Thyroid gland (tissue), 7 donors: ENCODE measurements around a stretch of chr5.

DNA sequence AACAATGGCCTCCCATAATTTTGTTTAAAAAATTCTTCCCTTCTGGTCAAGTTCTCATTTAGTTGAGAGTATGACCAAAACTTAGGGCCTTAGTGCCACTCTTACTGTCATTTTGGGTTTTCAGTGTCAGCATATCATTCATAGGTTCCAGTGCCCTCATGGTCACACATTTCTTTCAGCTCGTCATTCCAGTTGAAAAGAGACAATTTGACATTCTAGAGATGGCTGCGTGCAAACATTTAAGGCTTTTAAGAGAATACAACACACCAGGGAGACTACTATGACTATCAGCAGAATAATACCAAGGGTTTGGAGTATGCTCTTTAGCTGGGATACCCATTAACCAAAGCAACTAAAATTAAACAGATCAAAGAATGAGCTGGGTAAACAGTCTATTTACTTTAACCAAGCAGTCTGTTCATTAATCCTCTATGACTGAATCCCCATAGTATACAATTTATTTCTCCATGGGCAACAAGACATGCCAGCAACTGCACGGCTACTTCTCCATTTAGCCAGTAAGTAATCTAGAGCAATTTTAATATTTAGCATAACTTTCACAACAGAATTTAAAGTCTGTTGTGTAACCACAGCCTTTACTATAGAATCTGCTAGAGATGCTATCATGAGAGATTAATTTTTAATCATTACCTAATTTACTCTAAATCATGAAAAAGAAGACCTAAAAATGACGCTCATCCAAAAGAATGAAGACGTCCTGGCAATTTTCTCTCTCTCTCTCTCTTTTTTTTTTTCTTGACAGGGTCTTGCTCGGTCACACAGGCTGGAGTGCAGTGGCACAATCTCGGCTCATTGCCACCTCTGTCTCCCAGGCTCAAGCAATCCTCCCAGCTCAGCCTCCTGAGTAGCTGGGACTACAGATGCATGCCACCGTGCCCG lies 77.6 kb downstream of the CDO1 start:
- PRO-cap, 2 experiments: no peak in any of the 2 experiments
- RAMPAGE, long total RNA, 5 experiments: no peak in any of the 5 experiments

GRCh38 chr5:115814322-115815085 lies 2.0 kb downstream of the CDO1 start:
- PRO-cap, 2 experiments: no peak in any of the 2 experiments
- RAMPAGE, long total RNA, 5 experiments: no peak in any of the 5 experiments

DNA sequence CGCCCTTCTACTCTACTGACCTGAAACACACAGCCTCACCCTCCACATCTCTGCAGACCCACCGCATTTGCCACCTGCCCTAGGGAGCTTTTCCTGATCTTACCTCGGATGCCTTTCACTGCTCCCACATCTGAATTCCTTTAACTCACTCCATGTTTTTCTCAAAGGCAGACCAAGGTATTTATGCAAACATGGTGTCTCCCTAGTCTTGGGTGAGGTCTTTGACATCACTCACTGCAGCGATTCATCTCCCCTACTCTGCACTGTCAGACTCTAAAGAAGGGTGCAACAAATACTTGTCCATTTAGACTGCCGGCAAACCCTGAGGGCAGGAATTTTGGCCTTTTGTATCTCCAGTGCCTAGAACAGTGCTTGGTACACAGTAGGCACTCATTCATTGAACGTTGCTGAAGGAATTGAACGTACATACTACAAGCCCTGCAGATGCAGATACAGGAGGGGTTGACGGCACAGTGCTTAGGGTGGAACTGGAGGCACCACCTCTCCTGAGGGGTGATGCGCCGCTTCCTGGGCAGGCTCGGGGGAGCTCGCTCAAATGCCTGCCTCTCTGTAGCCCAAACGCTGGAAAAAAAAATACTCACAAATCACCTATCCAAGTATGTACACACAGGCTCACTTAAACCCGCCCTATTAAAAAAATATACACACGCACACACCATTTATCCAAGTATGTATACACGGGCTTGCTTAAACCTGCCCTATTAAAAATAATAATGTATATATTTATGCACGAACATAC lies 701 bp upstream of the COMMD10 start:
- PRO-cap, 2 experiments: no peak in any of the 2 experiments
- RAMPAGE, long total RNA, 5 experiments: no peak in any of the 5 experiments

DNA sequence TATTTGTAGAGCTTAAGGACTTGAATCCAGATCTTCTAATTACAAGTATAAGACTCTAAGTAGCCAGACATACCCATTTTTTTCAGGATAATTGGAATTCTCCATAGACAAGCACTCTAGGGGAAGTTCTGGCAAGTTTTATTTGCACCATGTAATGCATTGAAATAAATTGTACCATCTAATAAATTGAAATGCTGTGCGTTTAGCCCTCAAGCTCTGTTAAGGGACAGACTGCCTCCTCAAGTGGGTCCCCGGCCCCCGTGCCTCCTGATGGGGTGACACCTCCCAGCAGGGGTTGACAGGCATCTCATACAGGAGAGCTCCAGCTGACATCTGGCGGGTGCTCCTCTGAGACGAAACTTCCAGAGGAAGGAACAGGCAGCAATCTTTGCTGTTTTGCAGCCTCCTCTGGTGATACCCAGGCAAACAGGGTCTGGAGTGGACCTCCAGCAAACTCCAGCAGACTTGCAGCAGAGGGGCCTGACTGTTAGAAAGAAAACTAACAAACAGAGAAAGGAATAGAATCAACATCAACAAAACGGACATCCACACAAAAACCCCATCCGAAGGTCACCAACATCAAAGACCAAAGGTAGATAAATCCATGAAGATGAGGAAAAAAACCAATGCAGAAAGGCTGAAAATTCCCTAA lies 81.6 kb downstream of the COMMD10 start:
- PRO-cap, 2 experiments: no peak in any of the 2 experiments
- RAMPAGE, long total RNA, 5 experiments: no peak in any of the 5 experiments

DNA sequence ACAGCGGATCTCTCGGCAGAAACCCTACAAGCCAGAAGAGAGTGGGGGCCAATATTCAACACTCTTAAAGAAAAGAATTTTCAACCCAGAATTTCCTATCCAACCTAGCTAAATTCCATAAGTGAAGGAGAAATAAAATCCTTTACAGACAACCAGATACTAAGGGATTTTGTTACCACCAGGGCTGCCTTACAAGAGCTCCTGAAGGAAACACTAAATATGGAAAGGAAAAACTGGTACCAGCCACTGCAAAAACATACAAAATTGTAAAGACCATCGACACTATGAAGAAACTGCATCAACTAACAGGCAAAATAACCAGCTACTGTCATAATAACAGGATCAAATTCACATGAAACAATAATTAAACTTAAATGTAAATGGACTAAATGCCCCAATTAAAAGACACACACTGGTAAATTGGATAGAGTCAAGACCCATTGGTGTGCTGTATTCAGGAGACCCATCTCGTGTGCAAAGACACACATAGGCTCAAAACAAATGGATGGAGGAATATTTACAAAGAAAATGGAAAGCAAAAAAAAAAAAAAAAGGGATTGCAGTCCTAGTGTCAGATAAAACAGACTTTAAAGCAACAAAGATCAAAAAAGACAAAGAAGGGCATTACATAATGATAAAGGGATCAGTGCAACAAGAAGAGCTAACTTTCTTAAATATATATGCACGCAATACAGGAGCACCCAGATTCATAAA lies 83.0 kb downstream of the COMMD10 start:
- PRO-cap, 2 experiments: no peak in any of the 2 experiments
- RAMPAGE, long total RNA, 5 experiments: no peak in any of the 5 experiments

DNA sequence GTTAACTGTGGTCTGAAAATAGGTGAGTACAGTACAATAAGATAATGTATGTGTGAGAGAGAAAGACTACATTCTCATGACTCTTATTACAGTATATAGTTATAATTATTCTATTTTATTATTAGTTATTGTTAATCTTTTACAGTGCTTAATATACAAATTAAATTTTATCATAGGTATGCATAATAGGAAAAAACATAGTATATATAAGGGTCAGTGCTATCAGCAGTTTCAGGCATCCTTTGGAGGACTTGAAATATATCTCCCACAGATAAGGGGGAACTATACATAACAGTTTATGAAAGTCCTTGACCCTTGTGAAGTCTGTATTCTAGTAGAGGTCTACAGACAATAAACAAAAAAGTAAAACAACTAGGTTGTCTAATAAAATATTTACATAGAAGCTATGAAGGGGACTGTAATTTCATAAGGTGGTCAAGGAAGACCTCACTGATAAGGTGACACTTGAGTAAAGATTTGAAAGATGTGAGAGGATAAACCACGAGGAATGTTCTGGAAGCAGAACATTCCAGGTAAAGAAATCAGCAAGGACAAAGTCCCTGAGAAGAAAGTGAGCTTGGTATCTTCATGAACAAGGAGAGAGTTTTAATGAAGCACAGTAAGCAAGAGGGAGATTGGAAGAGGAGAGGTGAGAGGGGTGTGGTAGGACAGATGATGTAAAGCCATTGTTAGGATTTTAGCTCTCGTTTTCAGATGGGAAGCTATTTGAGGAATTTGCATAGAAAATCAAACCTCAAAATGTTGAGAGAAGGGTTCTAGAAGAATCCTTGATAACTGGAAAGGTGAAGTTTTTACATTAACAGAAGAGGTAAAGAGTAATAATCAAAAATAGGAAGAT lies 148.6 kb downstream of the COMMD10 start:
- PRO-cap, 2 experiments: no peak in any of the 2 experiments
- RAMPAGE, long total RNA, 5 experiments: no peak in any of the 5 experiments

DNA sequence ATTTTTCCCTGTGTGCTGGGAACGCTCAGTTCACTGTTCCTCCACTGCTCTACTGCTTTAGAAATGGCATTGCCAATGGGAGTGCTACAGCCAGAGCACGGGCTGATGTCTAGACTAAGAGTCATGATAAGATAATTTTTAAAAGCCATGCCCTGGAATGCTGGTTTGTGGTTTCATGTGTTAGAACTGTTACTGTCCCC lies 119.6 kb downstream of the SEMA6A start:
- PRO-cap, 2 experiments: no peak in any of the 2 experiments
- RAMPAGE, long total RNA, 5 experiments: no peak in any of the 5 experiments

DNA sequence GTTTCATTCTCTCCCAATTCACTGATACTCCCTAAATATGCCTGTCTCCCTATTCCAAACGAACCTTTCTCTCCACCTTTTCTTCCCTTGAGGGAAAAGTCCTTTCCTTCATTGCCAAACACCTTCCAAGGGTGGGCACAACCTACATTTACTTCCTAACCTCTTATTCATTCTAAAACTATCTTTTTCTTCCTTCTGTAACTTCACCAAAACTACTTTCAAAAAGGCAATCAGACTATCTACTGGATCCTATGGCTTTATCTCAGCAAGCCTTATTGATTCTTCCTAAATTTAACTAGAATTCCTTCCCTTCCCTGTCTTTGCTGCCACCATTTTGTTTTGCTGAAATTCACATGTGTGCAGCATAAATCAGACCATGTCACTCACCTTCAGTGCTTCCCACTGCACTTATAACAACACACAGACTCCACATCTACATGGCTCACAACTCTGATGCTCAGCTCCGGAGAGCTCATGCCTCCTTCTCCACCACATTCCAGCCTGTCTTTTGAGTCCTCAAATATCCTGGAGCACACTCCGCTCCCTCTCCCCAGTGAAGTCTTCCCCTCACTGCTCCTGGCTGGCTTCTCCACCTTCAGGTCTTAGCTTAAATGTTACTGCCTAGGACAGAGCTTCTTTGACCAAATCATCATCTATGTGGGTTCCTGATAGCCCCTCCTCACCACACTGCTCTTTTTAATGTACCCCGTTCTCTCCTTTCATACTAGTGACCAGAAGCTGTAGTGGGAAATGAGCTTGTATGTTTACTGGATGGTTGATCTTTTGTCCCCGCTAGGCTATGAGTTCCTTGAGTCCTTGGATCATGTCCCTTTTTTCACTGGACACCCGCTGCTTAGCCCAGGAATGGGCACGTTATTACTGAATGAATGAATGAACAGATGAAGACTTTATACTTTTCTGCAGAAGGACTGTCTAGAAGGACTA lies 40.4 kb downstream of the SEMA6A start:
- PRO-cap, 2 experiments: no peak in any of the 2 experiments
- RAMPAGE, long total RNA, 5 experiments: no peak in any of the 5 experiments

GRCh38 chr5:116544270-116544923 lies 30.2 kb downstream of the SEMA6A start:
- PRO-cap, 2 experiments: no peak in any of the 2 experiments
- RAMPAGE, long total RNA, 5 experiments: no peak in any of the 5 experiments

GRCh38 chr5:117532933-117533488 lies 958.4 kb upstream of the SEMA6A start:
- PRO-cap, 2 experiments: no peak in any of the 2 experiments
- RAMPAGE, long total RNA, 5 experiments: no peak in any of the 5 experiments

- PRO-cap, 2 experiments: no peak in any of the 2 experiments
- RAMPAGE, long total RNA, 5 experiments: no peak in any of the 5 experiments
These were observed 426.4 kb downstream of the DTWD2 start for GRCh38 chr5:118561951-118562320.

GRCh38 chr5:118952151-118952581 lies 36.2 kb downstream of the DTWD2 start:
- PRO-cap, 2 experiments: no peak in any of the 2 experiments
- RAMPAGE, long total RNA, 5 experiments: no peak in any of the 5 experiments

- PRO-cap, 2 experiments: peak in 2 of 2 experiments; most common plus-strand start chr5:119070707 (in 1); most common minus-strand start chr5:119070619 (in 1)
- RAMPAGE, long total RNA, 5 experiments: no peak in any of the 5 experiments
These were observed 423 bp upstream of the DMXL1 start for GRCh38 chr5:119070344-119070984.

- PRO-cap, 2 experiments: no peak in any of the 2 experiments
- RAMPAGE, long total RNA, 5 experiments: no peak in any of the 5 experiments
These were observed 68.2 kb upstream of the TNFAIP8 start for GRCh38 chr5:119287294-119288444.

- PRO-cap, 2 experiments: no peak in any of the 2 experiments
- RAMPAGE, long total RNA, 5 experiments: no peak in any of the 5 experiments
These were observed 46.5 kb upstream of the TNFAIP8 start for GRCh38 chr5:119309323-119309799.

GRCh38 chr5:119341416-119341986 lies 14.3 kb upstream of the TNFAIP8 start:
- PRO-cap, 2 experiments: no peak in any of the 2 experiments
- RAMPAGE, long total RNA, 5 experiments: no peak in any of the 5 experiments

DNA sequence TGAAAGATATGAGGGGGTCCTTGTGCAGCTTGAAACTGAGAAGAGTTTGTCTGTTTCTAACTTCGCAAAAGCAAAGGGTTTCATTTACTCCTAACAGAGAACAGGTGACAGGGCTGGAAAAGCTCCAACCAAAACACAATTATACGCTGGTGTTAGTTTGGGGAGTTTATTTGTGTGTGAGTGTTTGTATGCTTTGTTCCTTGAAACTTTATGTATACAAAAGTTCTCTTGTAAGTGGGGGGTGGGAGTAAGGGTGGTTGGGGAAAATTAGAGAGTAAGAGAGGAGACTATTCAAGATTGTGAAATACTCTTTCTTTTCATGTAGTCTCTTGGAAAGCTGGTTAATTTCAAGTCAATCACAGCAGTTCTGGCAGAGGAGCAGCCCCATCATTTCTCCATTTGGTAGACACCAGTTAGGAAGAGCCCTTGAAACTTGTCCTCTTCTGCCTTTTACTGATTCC lies 879 bp downstream of the TNFAIP8 start:
- PRO-cap, 2 experiments: peak in 1 of 2 experiments; most common plus-strand start position 355 of the sequence (in 1)
- RAMPAGE, long total RNA, 5 experiments: no peak in any of the 5 experiments

GRCh38 chr5:119398872-119399601 lies 43.2 kb downstream of the TNFAIP8 start:
- PRO-cap, 2 experiments: peak in 1 of 2 experiments; most common plus-strand start chr5:119399285 (in 1); most common minus-strand start chr5:119399108 (in 1)
- RAMPAGE, long total RNA, 5 experiments: no peak in any of the 5 experiments

DNA sequence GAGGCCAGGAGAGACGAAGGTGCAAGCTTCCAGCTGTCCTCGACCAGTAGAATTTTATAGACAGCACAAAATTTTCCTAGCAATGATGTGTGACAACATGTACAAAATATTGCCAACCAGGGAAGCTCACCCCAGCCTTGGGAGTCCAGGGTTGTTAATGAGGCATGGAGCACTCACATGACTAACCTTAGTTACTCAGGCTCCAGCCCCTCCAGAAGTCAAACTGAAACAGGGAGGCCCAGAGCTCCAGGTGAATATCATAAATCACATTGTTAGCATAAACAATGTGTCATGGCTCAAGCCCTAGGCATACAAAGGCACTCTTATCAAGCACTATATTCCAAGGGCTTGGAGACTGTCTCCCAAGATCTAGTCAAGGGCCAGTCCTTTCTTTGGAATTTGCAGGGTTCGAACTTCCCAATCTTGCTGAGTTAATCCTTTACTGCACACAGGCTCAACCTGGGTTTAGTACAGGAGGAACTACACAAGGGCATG lies 44.4 kb downstream of the TNFAIP8 start:
- PRO-cap, 2 experiments: peak in 1 of 2 experiments; most common plus-strand start position 221 of the sequence (in 1)
- RAMPAGE, long total RNA, 5 experiments: no peak in any of the 5 experiments

- PRO-cap, 2 experiments: no peak in any of the 2 experiments
- RAMPAGE, long total RNA, 5 experiments: no peak in any of the 5 experiments
These were observed 150.7 kb downstream of the FAM170A start for GRCh38 chr5:119779926-119780551.